Hepatocyte (in vitro differentiated cells and primary cell): ENCODE measurements around the gene DUS3L.

DNA sequence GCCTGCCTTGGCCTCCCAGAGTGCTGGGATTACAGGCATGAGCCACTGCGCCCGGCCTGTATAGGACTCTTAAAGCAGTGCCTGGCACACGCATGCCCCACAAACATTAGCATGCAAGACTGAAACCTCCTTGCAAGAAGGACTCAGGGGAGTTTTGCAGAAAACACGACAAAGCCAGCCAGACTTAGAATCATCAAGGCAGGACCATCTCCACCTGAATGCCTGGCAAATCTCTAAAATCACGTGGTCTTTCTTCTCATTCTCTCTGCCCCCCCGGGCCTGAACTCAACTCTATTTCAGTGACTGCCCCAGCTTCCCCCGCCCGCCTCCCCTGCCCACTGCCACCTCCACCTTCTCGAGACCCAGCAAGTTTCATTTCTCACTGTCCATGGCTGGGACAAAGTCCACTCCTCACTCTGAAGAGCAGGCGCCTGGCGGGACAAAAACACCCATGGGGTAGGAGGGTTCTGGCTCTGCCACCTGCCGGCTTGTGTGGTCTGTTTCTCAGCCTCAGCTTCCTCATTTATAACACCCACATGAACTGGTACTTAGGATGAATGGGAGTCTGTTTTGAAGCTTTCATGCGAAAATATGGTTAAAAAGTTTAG, 2.3 kb downstream of the TICAM1 start:
- RAMPAGE, long total RNA = no peak
- RRBS = no CpG with 5 or more reads among the region's 13 CpGs

GRCh38 chr19:4832106-4832321, 502 bp upstream of the TICAM1 start:
- RAMPAGE, long total RNA = no peak
- RRBS = no CpG with 5 or more reads among the region's 8 CpGs

- RAMPAGE, long total RNA = no peak
- RRBS = no CpG with 5 or more reads among the region's 7 CpGs
Observed at GRCh38 chr19:4897121-4897547, 5.6 kb downstream of the ARRDC5 start.

DNA sequence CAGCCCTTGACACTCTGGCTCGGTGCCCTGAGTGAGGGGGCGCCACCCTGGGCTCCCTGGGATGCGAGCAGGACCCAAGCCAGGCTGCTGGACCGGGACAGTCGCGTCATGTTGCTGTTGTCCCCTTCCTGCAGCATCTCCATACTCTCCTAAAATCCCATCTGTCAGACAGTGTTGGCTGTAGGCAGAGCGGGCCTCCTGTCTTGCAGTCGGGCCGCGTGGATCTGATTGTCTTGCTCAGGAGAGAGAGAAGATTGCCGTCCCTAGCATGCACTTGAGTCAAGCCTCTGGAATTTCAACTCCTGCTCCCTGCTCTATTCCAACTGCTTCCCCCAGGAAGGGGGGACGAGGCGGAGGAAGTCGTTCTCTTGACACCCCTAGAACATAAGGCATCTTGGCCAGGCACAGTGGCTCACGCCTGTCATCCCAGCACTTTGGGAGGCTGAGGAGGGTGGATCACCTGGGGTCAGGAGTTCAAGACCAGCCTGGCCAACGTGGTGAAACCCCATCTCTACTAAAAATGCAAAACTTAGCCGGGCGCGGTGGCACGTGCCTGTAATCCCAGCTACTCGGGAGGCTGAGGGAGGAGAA, 9.0 kb downstream of the KDM4B start:
- RAMPAGE, long total RNA = no peak
- RRBS = no CpG with 5 or more reads among the region's 21 CpGs

GRCh38 chr19:4983699-4984275, 14.9 kb downstream of the KDM4B start:
- RAMPAGE, long total RNA = no peak
- RRBS = 90% methylated on average over 4 of the region's 16 CpGs

DNA sequence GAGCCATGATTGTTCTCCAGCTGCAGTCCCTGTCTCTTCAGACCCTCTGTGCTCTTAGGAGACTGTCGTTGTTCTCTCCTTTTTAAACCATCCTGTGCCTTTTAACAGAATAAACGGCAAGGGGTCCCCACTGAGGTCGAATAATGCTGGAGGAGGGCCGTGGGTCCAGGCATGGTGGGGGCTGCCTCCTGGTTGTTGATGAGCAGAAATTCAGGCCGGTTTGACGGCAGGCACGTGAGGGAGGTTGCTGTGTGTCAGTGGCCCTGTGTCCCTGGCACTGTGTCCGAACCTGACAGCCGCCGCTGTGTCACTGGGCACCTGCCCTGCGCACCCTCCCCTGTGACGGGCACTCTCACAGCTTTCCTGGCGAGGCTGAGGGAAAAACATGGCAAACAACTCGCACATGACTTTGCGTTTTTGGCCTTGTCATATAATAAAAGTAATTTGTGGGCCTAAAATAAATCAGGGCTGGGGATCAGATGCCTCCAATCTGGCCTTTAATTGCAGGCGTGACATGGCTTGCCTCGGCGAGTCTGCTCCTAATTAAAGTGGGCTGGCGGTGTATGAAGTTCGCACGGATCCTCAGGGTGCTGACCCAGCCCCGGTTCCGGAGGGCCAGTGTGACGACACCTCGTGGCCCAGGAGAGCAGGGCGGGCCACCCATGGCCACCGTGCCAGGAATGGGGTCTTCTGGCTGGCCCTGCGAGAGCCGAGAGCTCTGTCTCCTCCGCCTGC, 91.7 kb downstream of the KDM4B start:
- RAMPAGE, long total RNA = no peak
- RRBS = no CpG with 5 or more reads among the region's 30 CpGs

- RAMPAGE, long total RNA = no peak
- RRBS = no CpG with 5 or more reads among the region's 19 CpGs
Observed at GRCh38 chr19:5088512-5089198, 119.7 kb downstream of the KDM4B start.

GRCh38 chr19:5118563-5119431, 149.9 kb downstream of the KDM4B start:
- RAMPAGE, long total RNA = no peak
- RRBS = no CpG with 5 or more reads among the region's 30 CpGs

- RAMPAGE, long total RNA = no peak
- RRBS = 80% methylated on average over 4 of the region's 19 CpGs
Observed at GRCh38 chr19:5128482-5128983, 159.6 kb downstream of the KDM4B start.

DNA sequence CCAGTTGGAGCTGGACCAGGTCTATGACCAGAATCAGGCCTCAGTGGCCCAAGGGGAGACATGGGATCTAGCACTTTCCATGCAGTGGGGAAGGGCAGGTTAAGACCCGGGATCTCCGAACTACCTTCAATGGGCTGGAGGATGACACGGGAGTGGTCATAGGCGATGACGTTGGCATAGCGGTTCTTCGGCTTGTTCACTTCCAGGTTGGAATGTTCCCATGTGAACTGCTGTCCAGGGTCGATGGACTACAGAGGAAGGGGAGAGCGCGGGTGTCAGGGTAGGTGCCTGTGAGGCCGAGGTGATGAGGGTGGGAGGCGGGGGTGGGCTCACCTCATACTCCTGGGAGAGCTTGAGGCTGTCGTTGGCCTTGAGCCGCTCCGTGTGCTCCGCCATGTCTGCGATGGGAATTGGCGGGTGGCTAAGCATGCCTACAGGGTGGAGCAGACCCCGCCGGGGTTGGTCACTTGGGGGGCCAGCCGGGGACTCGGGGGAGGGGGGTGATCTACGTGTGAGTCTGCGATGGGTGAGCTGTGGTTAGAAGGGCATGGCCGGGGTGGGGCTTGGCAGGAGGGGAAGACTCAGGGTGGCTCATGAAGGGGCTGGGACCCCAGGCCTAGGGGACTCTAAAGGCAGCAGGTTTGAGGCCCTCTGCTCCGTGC, 125.3 kb downstream of the PTPRS start:
- RAMPAGE, long total RNA = no peak
- RRBS = 90% methylated on average over 5 of the region's 26 CpGs

DNA sequence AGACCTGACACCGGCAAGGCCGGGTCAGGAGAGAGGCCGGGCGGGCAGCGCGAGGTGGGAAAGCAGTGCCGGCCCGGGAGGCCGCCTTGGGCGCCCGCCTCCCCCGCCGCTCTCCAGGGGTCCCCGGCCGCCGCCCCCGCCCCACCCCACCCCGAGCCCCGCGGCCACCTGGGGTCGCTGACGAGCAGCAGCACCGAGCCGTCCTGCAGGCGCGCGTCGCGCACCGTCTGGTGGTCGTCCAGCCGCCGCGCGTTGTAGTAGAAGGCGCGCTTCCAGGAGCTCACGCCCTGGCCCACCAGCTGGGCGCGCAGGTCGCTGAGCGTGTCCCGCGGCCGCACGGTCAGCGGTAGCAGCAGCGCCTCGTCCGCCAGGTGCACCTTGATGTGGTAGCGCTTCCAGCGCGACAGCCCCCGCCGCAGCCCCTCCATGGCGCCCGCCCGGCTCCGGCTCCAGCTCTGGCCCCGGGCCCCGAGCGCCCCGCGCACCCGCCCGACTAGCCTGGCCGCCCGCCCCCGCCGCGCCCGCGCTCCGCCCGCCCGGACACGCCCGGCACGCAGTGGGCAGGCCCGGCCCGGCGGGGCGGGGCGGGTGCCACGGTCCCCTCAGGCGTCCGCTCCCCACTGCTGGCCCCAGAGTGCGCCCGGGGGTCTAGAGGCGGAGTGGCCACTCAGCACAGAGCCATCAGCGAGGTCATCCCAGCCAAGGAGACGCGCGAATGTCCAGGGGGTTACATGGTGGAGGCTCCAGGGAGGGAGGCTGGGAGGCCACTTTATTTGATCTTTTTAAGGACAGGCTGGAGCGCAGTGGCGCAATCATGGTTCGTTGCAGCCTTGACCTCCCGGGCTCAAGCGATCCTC, 54.9 kb downstream of the SAFB2 start:
- RAMPAGE, long total RNA = no peak
- RRBS = 5% methylated on average over 33 of the region's 99 CpGs

DNA sequence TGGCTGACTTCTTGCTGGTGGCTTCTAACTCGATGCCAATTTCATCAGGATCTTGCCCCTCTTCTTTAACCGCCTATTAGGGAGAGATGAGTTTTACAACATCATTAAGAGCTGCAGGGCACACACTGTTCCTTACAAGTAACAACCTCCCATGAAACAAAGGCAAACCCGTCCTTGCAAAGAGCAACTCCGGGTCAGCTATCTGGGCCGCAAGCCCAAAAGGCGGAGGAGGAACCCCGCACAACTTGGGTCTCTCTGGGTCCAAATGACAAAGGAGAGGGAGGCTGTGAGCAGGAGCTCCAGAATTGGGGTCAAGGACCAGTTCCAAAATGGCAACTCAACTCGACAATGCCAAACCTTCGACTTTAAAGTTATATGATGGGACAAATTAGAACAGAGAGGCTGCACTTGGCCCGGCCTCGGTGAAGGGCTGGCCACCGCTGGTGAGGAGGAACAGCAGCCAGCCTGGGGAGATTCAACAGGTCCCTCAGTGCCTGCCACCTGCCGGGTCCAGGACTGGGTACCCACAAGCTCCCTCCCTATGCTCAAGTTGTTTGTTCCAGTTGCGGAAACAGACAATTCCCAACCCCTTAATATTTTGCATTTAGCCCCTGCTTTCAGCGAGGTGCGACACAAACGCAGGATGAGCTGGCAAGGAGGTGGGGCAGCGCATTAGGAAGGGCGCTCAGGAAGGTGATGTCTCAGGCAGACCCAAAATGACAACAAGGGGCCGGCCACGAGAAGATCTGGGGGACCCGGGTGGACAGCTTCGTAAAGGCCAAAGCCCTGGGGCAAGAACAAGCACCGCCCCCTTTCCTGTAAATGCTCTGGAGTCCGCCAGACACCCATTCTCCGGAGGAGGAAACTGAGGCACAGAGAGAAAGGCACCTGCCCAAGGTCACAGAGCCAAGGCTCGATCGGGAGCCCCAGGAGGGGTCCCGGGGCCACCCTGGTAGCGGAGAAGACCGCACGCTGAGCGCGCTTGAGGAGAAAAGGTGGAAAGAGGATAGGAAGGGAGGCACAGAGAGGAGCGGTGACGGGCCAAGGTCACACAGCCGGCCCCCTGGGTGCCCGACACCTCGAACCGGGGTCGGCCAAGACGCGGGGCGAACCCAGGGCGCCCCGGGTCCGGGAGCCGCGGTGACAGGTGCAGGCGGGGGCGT, 871 bp downstream of the SAFB2 start:
- RAMPAGE, long total RNA = no peak
- RRBS = 4% methylated on average over 26 of the region's 51 CpGs

DNA sequence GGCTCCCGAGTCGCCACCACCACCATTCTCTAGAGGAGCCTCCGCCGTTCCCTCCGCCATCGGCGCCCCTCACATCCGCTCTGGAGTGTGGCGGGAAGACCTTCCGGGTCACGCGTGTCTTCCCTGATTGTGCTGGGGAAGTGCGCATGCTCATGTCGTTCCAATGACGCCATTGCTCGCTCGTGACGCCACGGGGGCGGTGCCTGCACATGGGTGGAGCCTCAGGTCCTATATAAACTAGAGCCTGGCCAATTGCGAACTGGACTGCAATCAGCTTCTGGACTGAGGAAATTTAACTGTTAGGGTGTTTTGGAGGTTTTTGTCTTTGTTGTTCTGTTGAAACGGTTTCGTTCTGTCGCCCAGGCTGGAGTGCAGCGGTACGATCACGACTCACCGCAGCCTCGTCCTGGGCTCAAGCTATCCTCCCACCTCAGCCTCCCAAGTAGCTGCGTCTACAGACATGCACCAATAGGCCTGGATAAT, at the start of gene DUS3L:
DUS3L (minus strand) TSS at position 82 of the 483 bp plus-strand sequence.
- RAMPAGE, long total RNA = no peak
- RRBS = under 1% methylated on average over 5 of the region's 30 CpGs

DNA sequence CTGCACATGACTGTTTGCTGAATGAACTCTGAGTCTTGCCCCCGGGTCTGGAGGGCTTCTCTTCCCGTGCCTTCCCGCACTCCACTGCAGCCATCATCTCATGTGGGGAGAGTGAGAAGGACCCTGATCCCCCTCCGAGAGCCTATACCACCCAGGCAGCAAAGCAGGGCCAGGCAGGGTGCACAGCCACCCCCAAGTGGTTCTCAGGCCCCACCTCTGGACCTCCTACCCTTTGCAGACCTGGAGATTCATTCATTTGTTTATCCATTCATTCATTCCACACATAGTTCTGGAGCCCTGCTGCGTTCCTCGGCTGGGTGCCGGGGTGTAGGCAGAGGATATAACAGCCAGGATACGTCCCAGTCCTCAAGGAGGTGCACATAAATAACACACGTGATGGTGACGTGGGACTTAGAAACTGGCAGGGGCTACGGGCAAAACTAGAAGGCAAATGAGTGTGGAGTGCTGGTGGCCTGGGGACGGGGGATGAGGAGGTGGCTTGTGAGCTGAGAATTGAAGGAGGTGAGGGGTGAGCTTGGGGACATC, 14.1 kb downstream of the NDUFA11 start:
- RAMPAGE, long total RNA = no peak
- RRBS = no CpG with 5 or more reads among the region's 12 CpGs

DNA sequence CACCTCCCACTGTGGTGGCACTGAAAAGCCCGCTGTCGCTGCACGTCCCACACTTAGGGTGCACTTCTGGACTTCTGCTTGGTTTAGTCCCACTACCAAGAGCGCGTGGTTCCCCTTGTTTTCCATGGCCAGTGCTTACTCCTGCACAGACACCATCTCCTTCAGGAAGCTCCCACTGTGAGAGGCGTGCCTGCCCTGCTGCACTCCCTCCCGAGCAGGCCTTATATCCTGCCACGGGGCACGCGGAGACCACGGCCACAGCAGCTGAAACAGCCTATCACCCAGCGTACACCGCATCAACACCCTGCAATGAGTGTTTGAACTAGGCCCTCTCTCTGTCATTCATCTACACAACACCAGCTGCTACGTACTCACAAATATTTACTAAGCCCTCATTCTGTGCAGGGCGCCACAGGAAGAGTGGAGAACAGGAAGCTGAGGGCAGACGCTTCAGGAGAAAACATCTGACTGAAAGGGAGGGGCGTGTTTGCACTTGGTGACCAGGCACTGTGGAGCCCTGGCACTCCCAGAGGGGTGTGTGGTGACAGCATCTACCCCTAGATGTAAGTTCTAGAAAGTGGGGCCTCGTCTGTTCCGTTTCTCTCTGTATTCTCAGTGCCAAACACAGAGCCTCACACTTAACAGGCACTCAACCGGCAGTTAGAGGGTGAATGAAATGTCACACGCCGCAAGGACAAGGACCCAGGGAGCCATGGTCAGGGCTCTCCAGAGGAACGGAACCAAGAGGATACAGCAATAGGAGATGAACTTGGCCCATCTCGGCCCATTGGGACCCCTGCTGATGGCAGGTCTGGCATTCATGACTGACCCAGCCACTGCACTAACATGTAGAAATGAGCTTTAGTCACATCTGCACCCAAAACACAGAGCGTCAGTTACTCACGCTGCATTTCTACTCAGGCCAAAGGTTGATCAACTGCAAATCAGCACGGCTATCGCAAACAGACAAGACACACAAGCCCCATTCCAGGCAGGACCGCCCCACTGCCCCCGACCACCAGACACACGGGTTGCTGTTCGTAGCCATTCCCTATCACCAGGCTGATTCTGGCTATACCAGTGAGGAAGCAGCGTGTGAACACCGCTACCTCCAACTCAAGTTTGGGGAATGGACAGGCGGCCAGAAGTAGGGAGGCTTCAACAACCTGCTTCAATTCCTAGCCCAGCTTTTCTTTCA, 15.7 kb downstream of the RANBP3 start:
- RAMPAGE, long total RNA = no peak
- RRBS = no CpG with 5 or more reads among the region's 35 CpGs

- RAMPAGE, long total RNA = no peak
- RRBS = 27% methylated on average over 4 of the region's 29 CpGs
Observed at GRCh38 chr19:6022055-6022732, 44.3 kb upstream of the RANBP3 start.

- RAMPAGE, long total RNA = no peak
- RRBS = no CpG with 5 or more reads among the region's 8 CpGs
Observed at GRCh38 chr19:6091645-6092101, 18.6 kb downstream of the RFX2 start.

DNA sequence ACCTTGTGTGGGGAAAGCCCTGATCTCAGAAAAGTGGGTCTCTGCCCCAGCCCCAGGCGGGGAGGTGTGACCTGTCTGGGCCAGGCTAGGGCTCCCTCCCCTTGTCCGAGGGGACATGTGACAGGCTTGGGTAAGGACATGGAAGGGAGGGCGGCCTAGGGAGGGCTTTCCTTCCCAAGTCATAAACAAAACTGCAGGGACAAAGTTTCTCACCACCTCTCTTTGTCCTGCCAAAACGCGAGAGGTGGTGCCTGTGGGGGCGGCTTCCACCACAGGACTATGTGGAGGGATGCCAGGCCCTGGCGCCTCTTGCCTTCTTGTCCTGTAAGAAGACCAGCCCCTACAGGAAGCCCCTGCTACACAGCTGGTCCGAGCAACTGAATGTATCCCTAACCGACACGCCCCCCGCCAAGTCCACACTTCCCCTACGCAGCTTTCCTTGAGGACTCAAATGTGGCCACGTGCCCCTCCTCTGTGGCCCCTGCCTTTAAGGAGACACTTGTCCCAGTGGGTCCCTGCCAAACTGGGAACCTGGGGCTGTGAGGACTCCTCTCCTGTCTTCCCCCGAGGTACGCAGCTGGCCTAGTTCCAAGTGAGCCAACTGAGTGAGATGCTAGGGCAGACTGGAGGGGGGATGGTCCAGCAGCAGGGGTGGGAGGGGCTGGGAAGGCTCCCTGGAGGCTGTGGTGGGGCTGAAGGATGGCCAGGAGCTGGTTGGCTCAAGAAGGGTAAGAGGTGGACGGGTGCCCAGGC, 46.2 kb downstream of the MLLT1 start:
- RAMPAGE, long total RNA = no peak
- RRBS = no CpG with 5 or more reads among the region's 16 CpGs

DNA sequence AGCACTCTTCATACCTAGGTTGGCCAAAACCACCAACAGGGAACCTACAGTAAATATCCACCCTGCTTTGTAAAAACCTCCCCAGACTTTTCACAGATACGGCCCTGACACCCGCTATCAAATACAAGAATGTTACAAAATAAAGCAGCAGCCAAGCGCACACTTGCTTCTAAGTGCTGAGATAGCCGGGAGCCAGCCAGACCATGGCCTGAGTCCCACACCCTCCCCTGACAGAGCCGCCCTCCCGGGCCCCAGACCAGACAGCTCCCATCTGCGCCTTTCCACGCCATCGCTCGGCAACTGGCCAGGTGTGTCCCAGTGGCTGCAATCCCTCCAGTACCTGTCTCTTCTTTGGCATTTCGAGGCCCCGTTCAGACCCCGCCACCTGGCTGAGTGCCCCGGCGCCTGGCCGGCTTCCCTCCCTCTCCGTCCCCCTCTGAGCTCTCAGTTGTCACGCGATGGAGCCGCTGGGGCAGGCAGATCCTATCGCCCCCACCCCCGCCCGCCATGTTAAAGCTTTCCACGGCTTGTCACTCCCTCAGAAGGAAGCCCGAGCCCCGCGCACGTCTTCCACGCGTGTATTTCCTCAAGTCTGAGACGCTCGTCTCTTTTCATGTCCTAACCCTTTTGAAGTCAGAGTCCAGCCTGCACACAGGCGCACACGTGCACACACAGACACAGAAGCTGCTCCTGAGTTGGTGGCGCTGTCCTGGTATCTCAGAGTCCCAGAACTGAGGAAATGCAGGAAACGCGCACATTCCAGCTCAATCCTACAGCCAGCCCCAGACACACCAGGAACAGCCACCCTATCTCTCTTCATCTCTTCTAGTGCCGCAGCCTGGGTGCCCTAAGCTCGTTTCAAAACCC, 8.0 kb downstream of the MLLT1 start:
- RAMPAGE, long total RNA = no peak
- RRBS = 15% methylated on average over 3 of the region's 39 CpGs

- RAMPAGE, long total RNA = no peak
- RRBS = 96% methylated on average over 6 of the region's 22 CpGs
Observed at GRCh38 chr19:6416229-6416984, 8.2 kb downstream of the KHSRP start.